ENCODE results near the gene CENPS.

DNA sequence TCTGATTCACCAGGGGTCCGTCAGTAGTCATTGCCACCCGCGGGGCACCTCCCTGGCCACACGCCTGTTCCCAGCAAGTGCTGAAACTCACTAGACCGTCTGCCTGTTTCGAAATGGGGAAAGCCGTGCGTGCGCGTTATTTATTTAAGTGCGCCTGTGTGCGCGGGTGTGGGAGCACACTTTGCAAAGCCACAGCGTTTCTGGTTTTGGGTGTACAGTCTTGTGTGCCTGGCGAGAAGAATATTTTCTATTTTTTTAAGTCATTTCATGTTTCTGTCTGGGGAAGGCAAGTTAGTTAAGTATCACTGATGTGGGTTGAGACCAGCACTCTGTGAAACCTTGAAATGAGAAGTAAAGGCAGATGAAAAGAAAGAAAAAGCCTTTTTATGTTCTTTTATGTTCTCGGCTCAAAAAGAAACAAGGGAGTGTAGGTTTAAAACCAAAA is 77.0 kb downstream of the PIK3CD start:
- PRO-cap: bidirectional peak, plus-strand start at position 96 of the sequence, minus-strand start at position 115 of the sequence; bidirectional peak, plus-strand start outside the sequence, minus-strand start at position 346 of the sequence

- PRO-cap: no peak
These were observed 72.4 kb downstream of the CLSTN1 start for GRCh38 chr1:9751355-9751863.

- PRO-cap: no peak
These were observed 16.2 kb downstream of the CLSTN1 start for GRCh38 chr1:9807630-9807961.

DNA sequence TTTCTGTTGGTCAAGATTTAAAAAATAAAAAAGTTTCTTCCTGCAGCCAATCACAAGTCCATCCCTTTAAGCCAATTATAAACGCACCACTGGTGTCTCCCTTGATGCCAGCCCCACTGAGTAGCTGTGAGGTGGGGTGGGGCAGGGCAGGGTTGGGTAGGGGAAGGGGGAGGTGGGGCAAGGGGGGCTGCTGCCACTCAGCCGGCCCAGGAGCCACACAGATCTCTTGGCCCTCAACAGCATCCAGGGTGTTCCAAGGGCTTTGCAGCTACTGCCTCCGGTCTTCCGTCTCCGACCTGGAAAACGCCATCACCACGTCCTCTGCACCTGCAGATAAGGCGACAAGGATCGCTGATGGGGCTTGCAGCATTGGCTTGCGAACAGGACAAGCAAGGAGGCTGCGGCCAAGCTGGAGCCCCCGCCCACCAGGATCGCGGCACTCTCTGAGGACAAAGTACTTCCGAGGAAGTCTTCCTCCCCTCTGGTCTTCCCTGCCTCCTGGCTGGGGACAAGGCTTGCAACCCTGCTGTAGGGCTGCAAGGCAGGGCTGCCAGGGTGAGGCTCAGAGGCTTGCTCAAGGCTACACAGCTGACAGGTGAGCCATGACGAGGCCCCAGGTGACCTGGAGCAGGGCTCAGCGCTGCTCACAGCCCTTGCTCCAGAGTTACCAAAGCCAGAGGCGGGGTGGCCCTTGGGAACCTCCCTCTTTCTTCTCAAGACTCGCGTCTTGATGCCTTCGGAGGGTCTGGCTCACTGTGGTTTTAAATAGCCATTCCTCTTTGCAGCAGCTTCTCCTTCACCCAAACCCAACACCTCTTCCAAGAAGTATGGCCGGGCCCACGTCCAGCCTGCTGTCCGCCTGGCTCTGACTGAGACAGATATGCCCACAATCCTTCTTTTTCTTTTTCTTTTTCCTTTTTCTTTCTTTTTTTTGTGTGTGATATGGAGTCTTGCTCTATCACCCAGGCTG is 27.0 kb upstream of the CLSTN1 start:
- PRO-cap: no peak

DNA sequence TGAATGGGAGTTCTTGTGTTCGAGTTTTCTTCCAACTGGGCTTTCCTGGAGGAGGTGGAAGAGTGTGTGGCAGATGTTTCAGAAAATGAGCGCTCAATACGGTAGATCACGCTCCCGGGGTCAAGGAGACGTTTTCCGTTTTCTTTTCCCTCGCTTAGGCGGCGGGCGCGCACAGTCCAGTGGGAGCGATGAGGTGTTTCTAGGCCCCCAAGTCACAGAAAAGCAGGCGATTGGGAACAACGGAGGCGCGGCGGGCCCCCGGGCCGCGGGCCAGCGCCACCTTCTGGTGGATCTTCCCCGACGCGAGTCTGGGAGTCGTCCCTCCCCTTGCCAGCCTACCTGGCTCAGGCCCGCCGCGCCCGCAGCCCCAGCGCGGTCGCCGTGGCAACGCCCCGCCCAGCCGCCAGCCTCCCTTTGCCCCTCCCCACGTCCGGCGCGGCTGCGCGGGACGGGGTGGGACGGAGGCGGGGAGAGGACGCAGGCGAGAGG is 329 bp upstream of the UBE4B start:
- PRO-cap: no peak

DNA sequence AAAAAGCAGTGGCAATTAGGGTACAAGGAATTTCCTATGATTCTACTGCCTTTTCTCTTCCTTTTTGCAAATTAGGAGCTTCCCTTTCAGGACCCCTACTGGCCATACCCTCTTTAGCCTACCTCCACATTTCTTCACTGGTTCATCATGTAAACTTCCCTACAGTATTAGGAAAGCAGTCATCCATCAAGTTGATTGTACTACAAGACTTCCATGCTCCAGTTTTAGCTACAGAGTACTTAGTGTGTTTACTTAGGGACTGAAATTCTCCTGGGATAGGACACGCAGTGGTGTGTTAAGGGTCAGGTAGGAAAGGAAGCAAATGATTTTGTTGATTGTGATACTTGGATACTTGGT is 1.7 kb downstream of the UBE4B start:
- PRO-cap: no peak

GRCh38 chr1:10095246-10095824 is 62.6 kb downstream of the UBE4B start:
- PRO-cap: no peak

DNA sequence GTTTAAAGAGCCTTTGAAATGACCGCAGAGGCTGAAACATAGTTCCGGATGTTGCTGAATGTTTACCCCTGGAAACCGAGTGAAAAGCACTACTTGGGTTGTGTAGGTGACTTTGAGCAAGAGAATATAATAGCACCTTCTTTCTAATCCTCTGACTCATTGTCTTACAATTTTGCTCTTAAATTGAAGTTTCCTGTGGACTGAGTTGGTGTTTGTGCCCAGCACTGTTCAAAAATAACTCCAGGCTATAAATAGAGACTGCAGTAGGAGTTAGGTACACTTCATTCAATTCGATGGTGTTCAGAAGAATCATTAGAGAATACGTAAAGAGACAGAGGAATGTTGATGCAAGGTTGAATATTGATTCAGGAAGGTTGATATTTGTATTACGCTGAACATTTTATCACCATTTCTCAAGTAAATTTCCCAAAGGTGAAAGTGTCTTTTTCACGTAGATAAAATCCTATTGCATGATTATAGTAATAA is 75.6 kb downstream of the UBE4B start:
- PRO-cap: no peak

DNA sequence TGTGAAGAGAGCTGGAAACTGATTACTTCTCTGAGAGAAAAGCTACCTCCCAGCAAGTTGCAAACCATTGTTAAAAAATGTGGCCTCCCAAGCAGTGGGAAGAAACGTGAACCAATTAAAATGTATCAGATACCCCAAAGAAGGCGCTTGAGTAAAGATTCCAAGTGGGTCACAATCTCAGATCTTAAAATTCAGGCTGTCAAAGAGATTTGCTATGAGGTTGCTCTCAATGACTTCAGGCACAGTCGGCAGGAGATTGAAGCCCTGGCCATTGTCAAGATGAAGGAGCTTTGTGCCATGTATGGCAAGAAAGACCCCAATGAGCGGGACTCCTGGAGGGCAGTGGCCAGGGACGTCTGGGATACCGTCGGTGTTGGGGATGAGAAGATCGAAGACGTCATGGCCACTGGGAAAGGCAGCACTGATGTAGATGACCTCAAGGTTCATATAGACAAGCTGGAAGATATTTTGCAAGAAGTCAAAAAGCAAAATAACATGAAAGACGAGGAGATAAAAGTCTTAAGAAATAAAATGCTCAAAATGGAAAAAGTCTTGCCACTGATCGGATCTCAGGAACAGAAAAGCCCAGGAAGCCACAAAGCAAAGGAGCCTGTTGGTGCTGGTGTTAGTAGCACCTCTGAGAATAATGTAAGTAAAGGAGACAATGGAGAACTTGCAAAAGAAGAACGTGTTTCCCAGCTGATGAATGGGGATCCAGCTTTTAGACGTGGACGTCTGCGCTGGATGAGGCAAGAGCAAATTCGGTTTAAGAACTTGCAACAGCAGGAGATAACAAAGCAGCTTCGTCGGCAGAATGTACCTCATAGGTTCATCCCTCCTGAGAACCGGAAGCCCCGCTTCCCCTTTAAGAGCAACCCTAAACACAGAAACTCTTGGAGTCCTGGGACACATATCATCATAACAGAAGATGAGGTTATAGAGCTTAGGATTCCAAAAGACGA is 93.1 kb downstream of the KIF1B start:
- PRO-cap: no peak

DNA sequence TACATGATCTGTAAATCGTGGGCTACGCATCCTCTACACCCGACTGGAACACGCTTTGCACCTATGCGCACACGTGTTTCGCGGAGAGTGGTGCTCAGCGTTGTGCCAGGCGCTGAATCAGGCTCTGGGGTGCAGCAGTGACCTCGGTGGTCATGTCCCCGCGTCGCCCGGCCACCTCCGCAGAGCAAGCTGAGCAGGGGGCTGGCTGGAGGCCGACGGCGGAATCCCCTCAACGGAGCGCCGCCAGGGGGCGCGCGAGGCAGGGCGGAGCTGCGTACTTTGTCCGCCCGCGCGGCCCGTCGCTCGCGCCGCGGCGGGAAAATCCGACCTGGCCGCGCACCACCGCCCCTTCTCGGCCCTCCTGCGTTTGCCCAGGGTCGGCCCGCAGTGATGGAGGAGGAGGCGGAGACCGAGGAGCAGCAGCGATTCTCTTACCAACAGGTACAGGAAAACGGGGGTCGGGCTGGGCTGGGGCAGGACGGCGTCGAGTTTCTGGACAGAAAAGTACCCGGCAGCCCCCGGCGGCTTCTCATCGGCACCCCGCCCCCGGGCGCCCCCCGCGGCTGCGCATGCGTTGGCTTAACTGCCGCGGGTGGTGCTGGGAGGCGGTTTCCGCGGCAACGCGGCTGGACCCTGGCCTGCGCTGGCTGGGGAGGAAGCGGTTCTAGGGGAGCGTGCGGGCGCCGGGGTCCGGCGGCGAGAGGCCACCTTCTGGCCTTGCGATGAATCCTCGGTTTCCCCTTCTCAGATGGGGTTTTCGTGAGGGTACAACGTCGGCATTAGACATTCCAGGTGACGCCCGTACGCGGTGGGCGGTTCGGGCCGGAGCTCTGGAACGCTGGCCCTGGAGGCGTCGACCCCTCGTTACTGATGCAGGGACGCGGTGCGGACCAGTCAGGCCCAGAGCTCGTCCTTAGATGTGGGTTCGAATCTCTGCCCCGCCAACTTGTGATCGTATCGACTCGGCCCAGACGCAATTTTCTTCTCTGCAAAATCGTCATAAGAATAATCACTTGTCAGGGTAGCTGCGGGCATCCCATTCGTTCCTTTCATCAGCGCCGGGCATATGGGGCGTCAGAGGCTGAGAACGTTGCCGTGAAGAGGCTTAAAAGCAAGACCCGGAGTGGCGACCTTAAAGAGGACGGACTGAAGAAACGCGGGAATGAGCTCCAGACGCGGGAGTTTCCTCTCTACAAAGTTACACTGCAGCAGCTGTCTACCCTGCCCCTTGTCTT is at the start of gene CENPS:
Gene CENPS (plus strand): TSS at position 306 of the 1,235 bp plus-strand sequence.
- PRO-cap: bidirectional peak, plus-strand start at position 316 of the sequence, minus-strand start at position 226 of the sequence; bidirectional peak, plus-strand start at position 646 of the sequence, minus-strand start at position 542 of the sequence

- PRO-cap: no peak
These were observed 8.0 kb downstream of the CORT start for GRCh38 chr1:10457707-10458445.

DNA sequence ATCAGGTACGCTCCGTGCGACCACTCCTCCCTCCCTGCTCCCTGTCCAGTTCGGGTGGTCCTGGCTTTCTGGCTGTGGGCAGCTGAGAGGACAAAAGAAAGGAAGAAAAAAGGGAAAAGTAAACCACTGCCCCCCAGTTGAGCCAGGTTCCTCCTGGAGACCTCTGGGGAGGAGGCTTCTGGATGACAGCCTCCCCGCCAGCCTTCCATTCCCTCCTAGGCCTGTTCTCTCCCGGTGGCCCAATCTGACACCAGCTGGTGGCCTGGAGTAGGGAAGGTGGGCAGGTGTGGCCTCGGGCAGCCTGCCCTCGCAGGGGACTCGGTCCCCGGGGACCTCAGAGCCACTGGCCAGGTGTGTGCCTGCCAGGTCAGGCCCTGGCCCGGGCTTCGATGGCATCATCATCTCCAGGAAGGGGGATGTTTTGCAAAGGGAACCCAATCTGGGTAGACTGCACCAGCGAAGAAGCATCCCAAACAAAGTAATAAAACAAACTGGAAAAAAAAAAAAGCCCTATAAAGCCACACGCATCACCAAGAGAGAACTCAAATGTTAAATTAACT is 159.0 kb downstream of the CASZ1 start:
- PRO-cap: no peak

DNA sequence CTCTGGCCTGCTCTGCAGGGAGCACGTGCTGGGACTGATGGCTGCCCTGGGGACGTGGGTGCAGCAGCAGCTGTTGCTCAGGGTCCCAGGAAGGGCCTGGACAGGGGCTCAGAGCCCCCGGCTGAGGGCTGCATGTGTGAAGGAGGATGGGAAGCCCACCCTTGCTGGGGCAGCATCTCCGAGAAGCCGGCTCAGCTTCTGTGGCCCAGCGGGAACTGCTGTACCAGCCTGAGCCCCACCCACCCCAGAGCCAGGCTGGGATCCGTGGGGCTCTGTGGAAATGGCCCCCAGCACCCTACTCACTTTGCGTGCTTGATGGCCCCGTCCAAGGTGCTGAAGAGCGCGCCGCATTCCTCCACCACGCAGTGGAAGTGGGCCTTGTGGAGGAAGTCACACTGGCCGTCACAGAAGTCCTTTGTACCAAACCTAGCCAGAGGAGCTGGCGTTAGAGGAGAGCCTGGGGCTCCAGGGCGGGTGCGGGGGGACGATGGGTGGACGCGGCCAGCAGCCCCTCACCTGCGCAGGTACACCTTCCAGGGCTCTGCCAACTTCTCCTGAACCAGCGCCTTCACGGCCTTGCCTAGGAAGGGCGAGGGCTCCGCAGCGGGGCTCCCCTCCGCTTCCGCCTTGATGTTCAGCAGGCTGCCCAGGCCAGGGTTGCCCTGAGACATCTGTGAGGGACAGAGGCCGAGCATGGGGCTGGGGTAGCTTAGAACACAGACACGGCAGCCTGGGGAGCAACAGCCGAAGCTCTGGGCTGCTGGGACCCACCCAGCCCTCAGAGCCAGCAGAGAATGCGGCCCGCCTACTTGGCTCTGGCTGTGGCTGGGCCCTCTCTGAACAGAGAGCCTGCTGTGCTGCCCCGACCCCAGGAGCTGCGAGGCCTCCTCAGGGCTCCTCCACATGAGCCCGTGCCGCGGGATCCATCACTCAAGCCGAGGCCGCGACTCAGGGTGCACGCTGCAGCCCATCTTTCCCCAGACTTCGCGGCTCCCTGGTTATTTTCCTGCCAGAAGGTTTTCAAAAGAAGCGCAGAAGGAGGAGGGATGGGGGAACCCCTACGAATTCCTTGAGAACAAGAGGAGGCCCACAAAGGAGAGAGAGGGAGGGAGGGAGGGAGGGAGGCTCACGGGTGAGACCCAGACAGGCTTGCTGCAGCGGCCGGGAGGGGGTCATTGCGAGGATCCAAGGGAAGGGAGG is 147.3 kb downstream of the CASZ1 start:
- PRO-cap: no peak

GRCh38 chr1:10655500-10656056 is 140.9 kb downstream of the CASZ1 start:
- PRO-cap: no peak

DNA sequence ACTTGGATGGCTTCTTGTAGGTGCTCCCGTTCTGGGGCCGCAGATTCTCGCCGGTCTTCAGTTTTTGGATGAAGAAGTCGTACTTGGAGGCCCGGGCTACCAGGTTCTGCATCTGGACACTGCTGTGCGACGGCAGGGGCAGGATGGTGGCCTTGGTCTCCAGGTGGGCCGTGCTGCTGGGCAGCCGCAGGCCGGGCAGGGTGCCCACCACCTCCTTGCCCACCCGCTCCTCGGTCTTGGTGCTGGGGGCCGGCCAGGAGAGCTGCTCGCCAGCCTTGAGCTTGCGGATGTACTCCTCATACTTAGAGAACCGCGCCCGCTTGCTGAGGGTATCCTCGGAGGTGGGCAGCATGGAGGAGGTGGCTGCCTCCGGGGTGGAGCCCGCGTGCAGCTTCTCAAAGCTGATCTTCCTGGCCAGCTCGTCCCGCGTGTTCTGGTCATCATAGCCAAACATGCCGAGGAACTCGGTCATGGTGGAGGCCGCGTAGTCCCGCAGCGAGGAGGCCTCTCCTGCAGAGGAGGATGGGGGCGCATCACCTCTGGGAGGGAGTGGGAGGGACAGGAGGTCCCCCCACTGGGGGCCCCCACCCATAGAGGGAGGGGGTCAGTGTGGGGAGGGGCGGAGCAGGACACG is 136.3 kb downstream of the CASZ1 start:
- PRO-cap: no peak

GRCh38 chr1:10665764-10666361 is 130.6 kb downstream of the CASZ1 start:
- PRO-cap: no peak

DNA sequence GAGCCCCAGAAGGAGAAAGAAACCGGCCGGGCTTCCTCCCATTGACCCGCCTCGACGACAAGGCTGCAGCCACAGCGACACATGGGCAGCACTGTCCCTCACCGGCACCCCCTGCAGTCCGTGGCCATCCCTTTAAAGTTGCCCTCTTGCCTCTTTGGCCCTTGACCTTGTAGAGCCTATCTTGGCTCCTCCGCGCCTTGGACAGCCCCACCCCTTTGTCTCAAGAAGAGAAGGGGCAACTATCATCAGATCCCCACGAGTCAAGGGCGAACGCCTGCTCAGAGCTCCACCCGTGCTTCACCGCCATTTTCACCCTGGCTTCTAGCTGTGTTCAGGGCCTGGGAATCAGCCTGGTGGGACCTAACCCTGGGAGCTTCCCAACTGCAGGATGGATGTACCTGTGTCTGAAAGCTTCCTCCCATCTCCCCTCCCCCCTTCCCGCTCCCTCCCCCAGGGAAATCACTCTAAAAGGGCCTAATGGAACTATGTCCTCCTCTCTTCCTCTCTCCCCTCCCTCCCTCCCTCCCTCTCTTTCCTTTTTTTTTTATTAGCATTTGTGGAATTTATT is 105.8 kb downstream of the CASZ1 start:
- PRO-cap: no peak

- PRO-cap: bidirectional peak, plus-strand start at chr1:10693862, minus-strand start at chr1:10693764
These were observed 102.8 kb downstream of the CASZ1 start for GRCh38 chr1:10693392-10694238.

GRCh38 chr1:10736612-10737126 is 59.8 kb downstream of the CASZ1 start:
- PRO-cap: no peak

DNA sequence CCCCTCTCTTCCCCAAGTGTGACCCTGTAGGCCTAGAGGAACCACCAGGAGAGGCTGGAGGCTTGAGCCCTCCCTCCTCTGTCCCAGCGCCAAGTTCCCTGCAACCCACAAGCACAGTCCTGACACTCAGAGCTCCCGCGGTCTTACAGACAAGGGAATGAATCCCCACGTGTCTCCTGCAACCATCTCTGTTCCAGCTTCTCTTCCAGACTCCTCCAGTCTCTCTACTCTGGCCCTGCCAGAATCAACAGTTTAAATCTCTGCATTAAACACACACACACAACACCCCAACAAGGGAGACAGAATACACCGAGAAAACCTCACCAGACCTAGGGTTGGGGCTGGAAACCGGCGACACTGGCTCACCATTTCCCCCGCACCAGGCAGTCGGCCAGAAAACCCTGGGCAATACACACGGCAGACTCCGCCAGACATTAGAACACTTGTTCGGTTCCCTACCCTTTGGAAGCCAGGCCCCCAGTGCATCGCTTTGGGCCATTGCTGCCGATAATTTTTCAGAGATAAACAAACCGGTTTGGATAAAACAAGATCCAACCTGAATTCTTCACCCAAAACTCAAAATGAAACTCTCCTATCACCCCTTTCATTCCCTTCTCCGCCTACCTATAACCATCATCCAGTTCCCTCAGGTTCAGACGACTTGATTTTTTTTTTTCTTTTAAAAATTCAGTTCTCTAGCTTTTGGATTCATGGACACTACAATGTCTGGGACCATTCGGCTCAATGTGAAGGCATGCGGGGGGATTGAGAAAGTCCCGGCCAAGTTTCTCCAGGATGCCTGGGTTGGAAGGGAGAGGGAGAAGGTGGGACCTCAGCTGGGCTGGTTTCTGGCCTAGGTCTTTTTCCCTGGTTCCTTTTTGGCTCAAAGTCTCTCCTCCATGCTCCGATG is 21.5 kb downstream of the CASZ1 start:
- PRO-cap: no peak